Ishikawa (cell line): ENCODE data around the genes CSNK1G1 and PLEKHO2.

GRCh38 chr15:63909755-63910231 lies 76.0 kb upstream of the HERC1 start:
- RRBS, result no CpG with 5 or more reads among the region's 7 CpGs

DNA sequence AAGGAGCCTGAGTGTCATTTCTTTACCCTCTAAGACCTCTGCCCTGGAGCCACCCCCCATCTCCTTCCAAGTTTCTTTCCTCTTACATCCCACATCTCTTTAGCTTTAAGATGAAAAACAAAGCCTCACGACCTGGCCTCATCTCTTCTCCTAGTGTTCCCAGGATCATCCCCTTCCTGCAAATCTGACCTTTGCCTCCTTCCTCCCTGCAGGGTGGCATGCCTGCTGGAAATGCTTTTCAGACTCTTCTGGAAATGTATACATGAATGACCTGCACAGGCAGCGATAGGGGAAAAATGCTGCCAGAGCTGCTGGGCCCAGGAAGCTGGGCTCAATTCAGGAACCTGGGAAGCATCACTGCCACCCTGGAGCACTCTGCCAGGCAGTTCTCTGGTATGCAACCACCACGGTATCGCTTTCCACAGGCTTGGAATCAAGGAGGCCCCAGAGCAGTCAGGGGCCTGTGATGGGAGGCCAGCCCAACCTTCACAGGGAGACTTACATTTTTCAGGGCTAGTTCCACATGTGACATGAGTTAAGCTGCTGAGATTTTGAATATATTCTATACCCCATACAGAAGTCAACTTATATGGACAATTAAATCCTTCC lies 67.5 kb downstream of the DAPK2 start:
- RRBS, result no CpG with 5 or more reads among the region's 4 CpGs

GRCh38 chr15:64070979-64071961 lies 22.4 kb downstream of the CIAO2A start:
- RRBS, result no CpG with 5 or more reads among the region's 7 CpGs

DNA sequence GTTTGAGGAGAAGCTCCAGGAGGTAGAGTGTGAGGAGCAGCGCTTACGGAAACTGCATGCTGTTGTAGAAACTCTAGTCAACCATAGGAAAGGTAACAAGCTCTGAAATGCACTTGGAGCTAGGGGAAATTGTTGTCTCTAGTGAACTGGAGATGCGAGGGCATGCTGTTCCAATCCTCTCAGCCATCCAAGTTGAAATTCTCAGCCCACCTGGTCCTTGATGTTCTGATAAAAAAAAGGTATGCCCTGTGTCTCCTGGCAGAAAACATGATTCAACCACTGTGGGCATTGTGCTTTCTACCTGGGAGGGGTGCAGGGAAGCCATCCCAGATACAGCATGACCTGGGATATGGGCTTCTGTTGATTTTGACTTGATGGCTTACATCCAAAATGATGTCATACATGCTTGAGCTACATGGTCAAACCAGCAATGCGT lies 21.3 kb upstream of the SNX22 start:
- RRBS, result no CpG with 5 or more reads among the region's 4 CpGs

GRCh38 chr15:64146042-64146443 lies 5.5 kb upstream of the SNX22 start:
- RRBS, result 46% methylated on average over 1 of the region's 6 CpGs

GRCh38 chr15:64151857-64152901 lies 648 bp downstream of the SNX22 start:
- RRBS, result 23% methylated on average over 19 of the region's 86 CpGs

DNA sequence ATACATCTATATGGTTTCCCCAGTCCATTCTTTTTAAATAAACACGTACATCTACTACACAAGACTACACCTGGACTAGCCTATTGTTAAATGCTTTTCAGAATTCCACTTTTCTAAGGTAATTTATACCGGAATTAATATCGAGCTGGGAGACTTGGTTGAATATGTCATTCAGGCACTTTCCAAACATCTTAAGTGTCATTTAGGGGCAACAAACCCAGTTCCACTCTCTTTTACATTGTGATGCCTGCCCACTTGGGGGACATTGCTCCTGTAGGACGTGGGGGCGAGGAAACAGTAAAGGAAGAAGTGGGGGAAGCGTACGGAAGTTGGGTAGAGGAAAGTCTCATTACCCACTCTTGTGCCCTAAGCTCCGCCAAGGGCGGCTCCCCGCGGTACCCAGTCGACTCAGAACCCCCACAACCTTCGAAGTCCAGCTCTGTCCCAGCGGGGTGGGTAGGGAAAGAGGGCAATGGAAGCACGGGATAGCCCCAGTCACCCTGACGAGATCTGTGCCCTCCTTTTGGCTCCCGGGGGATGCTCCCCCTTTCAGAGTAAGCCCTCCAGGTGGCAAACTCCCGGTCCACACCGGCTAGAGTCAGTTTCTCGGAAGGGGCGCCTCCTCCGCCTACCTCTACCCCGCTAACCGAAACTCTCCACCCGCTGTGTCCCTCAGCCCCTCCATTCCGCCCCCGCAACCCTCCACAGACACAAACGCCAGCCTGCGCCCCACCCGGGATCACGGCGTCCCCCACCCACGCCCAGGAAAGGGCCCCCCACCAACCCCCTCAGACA lies 639 bp downstream of the CSNK1G1 start:
- RRBS, result 2% methylated on average over 6 of the region's 33 CpGs

DNA sequence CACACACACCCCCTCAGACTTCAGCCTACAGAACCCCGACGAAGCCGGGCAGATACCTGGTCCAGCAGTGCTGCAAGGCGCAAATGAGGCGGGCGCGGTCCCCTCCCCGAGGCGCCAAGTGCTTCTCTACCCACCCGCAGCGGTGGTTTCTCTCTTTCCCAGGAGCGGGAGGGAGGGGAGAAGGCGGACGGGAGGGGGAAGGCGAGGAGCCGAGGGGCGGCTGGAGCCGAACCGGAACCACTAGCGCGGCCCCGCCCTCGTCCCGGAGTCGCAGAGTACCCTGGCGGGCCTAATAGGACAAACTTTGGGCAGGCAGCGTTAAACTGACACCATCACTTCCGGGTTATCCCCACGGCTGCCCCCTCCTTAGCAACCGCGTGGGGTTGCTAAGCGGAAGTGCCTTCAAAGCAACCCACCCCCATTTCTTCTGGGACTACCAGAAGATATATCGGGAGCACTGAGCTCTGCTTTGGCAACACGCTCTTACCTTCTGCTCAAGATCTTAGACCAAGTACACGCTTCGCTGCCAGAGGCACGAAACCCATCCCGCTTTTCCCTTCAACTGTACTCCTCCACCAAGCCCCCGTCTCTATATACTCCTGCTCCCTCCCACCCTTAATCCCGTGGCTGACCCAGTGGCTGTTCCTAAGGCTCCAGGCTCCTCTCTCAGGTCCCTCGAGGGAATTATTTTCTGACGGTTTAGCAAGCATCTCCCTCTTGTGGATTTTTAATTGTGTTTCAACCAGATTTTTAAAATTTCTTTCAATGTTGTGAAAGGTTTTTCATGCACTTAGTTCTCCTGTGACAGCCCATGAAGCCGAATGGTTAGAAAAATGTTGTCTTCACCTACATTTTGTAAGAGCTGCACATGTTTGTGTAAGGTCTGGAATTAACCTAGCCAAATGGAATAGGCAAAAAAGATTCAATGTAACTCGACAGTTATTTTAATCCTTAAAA lies at the start of gene CSNK1G1:
Gene CSNK1G1 (minus strand): TSS at position 242 of the 957 bp plus-strand sequence.
- RRBS, result 2% methylated on average over 8 of the region's 44 CpGs

- RRBS, result no CpG with 5 or more reads among the region's 10 CpGs
These were observed 6.1 kb downstream of the TRIP4 start for GRCh38 chr15:64393605-64394301.

DNA sequence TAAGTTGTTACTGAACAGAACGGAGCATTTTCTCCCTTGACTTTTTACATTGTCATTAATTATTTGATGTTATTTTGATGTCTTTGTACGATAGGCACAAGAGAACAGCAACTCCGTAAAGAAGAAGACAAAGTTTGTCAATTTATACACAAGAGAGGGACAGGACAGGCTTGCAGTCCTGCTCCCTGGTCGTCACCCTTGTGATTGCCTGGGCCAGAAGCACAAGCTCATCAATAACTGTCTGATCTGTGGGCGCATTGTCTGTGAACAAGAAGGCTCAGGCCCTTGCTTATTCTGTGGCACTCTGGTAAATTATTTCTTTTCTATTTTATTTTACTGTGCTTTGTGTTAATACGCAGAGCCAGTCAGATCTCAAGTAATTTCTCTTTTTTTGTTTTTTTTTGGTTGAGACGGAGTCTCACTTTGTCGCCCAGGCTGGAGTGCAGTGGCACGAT lies 9.9 kb downstream of the TRIP4 start:
- RRBS, result no CpG with 5 or more reads among the region's 9 CpGs

DNA sequence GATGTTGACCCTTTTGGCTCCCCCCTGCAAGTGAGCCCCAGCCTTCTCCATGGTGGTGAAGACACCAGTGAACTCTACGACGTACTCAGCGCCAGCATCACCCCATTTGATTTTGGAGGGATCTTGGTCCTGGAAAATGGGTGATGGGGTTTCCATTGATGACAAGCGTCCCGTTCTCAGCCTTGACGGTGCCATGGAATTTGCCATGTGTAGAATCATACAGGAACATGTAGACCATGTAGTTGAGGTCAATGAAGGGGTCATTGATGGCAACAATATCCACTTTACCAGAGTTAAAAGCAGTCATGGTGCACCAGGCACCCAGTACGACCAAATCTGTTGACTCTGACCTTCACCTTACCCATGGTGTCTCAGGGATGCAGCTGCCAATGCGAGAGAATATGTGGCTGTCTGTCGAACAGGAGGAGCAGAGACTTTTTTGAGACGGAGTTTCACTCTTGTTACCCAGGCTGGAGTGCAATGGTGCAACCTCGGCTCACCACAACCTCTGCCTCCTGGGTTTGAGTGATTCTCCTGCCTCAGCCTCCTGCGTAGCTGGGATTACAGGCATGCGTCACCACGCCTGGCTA lies 69.0 kb downstream of the ZNF609 start:
- RRBS, result no CpG with 5 or more reads among the region's 14 CpGs

DNA sequence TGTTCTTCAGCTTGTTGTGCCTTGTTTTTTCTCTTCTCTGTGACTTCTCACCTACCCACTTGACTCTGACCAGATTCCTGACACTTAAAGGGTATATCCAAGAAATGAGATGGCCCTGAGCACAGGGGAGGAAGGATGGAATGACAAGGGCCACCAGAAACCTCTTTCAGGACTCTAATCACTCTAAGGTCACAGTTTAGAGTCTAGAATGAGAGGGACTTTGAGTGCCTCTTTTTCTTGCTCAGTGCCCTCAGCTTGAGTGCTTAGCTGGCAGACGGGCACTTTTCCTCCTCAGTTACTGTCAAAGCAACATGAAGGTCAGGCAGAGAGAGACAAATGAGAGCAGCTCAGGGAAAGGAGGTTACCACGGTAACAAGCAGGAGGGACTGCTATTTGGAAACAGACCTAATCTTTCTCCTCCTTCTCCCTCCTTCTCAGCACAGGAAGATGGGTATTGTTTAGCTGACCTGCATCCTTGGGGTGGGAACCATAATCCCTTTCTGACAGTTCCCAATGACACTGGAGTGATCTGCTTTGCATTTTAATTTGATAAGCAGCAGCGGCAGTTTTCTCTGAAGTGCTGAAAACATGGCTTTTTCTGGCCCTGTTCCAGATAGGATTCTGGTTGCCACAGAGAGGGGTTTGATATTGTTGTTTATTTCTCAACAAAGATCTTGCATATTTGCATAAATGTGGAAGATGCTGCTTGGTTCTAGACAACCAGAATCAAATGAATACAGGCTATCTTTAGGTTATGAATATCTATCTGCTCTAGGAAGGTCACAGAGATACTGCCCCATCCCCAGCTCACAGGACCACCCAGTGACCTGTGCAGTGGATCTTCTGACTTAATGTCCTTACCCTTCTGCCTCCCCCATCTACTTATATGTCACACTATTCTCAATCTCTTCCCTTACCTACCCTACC lies 136.9 kb downstream of the ZNF609 start:
- RRBS, result no CpG with 5 or more reads among the region's 3 CpGs

- RRBS, result no CpG with 5 or more reads among the region's 2 CpGs
These were observed 123.8 kb downstream of the RBPMS2 start for GRCh38 chr15:64651568-64651919.

DNA sequence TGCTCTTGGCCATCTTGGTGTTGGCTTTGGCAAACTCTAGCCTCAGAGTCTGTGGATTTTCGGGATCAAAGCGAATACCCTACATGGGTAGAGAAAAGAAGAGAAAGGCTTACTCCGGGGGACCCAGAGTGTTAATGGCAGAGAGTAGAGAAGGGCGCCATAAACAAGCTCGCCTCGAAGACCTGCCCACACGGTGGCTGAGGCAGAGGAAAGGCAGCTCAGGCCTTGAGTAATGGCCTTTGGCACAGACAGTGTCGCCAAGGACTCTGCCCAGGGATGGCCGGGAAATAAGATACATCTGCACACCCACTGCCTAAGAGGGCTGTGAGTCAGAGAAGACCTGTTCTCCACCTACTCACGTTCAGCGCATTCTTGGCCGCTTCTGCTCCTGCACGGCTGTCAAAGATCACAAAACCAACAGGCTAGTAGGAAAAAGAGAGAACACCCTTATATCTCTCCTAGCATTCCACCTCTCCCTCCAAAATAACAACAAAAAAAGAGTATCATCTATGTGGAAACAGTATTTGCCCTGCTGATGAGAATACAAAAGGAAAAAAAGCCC lies 26.2 kb downstream of the RBPMS2 start:
- RRBS, result no CpG with 5 or more reads among the region's 13 CpGs

GRCh38 chr15:64816445-64816912 lies 9.0 kb downstream of the PIF1 start:
- RRBS, result no CpG with 5 or more reads among the region's 14 CpGs

GRCh38 chr15:64824896-64825271 lies 563 bp downstream of the PIF1 start:
- RRBS, result no CpG with 5 or more reads among the region's 12 CpGs

DNA sequence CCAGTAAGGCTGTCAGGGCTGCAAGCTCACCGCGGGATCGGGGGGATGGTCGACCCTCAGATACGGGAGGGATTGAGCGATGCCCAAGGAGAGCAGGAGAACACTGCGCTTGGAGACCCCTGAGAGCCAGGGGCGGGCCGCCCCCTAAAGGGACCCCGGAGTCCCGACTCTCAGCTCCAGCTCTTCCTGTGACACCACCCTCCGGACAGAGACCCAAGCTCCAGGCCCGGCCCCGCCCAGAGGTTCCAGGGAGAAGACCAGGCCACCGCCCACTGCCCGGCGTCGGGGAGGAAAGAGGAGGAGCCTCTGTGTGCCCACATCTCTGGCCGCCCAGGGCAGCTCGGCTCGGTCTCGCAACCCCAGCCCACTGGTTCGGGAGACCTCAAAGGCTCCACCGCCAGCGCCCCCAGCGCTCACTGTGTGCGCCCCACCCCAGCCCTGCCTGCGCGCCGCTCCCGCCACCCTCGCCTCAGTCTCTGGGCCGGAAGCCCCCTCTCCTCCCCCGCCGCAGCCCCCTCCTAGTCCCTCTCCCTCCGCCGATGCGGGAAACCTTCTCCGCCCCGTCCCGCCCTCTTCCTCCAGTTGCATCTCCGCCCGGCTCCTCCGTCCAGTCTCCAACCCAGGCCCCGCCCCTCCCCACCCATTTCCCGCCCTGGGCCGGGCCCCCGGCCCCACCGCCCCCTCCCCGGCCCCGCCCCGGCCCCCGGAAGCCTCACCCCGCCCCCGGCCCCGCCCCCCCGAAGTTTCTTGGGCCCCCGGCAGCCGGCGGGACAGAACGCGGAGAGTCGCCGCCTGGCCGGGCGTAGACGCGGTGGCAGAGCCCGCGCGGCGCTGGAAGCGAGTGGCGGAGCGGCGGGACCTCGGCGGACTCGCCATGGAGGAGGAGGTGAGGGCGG lies at the start of gene PLEKHO2:
Gene PLEKHO2 (plus strand): TSS at position 773 of the 896 bp plus-strand sequence.
- RRBS, result 2% methylated on average over 28 of the region's 80 CpGs

GRCh38 chr15:64848434-64848818 lies 6.7 kb downstream of the PLEKHO2 start:
- RRBS, result no CpG with 5 or more reads among the region's 3 CpGs

GRCh38 chr15:64872969-64873489 lies 31.3 kb downstream of the PLEKHO2 start:
- RRBS, result no CpG with 5 or more reads among the region's 4 CpGs

DNA sequence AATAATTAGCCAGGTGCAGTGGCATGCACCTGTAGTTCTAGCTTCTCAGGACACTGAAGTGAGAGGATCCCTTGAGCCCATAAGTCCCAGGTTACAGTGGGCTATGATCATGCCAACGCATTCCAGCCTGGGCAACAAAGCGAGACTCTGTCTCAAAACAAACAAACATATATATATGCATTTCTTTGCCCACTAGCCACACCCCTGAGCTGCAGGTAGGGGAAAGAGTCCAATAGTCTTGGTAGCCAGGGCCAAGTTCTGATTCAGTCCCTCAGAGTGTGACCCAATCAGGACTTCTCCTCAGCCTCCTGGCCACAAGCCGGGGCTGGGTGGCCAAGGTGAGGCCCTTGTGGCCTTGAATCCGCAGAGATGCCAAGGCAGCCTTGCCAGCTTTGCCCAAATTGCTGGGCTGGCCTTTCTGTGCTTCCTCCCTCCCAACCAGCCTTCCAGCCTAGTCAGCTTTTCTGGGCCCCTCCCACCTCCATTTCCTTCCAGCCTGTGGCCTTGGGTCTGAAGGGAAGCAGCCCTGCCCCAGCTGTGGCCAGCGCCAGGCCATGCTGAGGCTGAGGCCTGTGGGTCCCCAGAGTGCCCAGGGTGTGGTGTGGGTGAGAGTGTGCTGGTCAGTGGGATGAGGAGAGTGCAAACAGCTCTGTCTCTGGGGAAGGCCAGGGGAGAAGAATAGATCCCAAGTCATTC lies 34.3 kb upstream of the ANKDD1A start:
- RRBS, result no CpG with 5 or more reads among the region's 5 CpGs